Breast (tissue), 4 donors: ENCODE measurements around a stretch of chr1.

- PRO-cap, 3 experiments = no peak in any of the 3 experiments
- RRBS = no CpG with 5 or more reads among the region's 3 CpGs
Observed at GRCh38 chr1:67272584-67272783, 35.2 kb upstream of the IL12RB2 start.

DNA sequence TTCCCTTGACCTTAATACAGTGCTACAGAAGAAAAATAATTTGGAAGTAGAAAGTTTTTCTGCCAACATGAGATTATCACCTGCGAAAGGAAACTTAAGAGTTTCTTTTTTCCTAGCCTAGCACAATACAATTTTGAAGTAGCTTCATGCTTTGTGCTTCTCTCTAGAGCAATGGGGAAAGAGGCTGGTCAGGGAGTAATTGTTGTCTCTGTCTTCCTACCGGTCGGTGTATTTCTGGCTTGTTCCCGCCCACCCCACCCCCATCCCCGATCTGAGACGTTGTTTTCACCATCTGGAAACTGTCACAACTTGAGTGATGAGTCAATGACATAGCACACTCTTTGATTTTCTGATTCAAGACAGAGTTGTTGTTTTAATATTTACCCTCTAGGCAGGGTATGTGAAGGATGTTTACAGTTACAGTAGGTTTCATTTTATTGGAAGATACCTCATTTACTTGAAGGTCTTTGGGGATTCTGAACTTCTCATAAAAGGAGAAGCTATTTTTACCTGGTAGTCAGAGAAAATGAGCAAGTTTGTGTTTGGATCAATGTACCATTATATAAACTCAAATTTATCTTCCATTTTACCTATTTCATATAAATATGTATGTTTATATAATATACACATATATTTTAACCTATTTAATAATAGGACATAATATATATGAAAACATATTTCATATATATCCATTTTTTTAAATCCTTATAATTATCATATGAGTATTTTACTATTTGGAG is 7.1 kb downstream of the IL12RB2 start:
- PRO-cap, 3 experiments = no peak in any of the 3 experiments
- RRBS = no CpG with 5 or more reads among the region's 6 CpGs

- PRO-cap, 3 experiments = peak in 3 of 3 experiments; most common plus-strand start chr1:67431108 (in 1); most common minus-strand start chr1:67431090 (in 3)
- RRBS = no CpG with 5 or more reads among the region's 22 CpGs
Observed at GRCh38 chr1:67430984-67431379, 780 bp upstream of the SERBP1 start.

GRCh38 chr1:67478912-67479520 is 48.8 kb upstream of the SERBP1 start:
- PRO-cap, 3 experiments = no peak in any of the 3 experiments
- RRBS = no CpG with 5 or more reads among the region's 4 CpGs

GRCh38 chr1:67525133-67525345 is 94.8 kb upstream of the SERBP1 start:
- PRO-cap, 3 experiments = no peak in any of the 3 experiments
- RRBS = no CpG with 5 or more reads among the region's 1 CpG

DNA sequence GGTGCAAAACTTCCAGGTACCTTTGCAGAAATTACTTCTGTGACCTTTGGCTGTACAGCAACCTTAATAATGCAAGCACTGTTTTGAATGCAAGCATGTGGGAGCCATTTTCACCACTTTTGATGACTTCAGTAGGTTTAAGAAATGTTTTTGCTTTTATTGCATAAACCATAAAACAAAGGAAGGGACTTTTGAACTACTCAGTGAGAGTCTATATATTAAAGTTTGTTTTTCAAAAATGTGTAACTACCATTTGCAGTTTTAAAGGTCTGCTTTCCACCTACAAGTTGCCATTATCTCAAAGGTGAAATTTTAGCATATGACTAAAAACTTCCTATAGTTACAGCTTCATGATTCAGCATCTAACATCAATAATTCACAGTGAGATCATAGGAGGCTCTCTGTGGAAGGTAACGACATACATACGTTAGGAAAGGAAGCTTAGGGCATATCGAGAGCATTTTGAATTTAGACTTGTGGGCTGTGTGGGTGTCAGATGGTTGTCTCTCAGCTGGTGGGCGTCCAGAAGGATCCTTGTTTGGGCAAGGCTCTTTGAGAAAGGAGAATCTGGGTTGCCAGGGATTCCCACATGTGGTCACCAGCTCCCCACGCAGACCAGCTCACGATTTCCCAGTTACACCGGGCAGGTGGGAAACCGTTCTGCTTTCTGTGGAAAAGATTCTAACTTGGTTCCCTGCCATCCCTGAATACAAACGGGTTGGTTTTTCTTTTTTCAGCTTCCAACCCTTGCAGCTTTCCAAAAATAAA is 963 bp upstream of the GADD45A start:
- PRO-cap, 3 experiments = no peak in any of the 3 experiments
- RRBS = no CpG with 5 or more reads among the region's 9 CpGs

DNA sequence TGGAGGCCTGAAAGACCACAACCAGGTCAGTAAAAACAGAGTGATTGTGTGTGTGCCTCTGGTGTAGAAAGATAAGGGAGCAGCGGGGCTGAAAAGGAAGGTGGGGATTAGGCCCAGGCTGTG is 3.6 kb downstream of the GADD45A start:
- PRO-cap, 3 experiments = no peak in any of the 3 experiments
- RRBS = no CpG with 5 or more reads among the region's 1 CpG

GRCh38 chr1:67688822-67689792 is 4.1 kb downstream of the GADD45A start:
- PRO-cap, 3 experiments = no peak in any of the 3 experiments
- RRBS = no CpG with 5 or more reads among the region's 4 CpGs

DNA sequence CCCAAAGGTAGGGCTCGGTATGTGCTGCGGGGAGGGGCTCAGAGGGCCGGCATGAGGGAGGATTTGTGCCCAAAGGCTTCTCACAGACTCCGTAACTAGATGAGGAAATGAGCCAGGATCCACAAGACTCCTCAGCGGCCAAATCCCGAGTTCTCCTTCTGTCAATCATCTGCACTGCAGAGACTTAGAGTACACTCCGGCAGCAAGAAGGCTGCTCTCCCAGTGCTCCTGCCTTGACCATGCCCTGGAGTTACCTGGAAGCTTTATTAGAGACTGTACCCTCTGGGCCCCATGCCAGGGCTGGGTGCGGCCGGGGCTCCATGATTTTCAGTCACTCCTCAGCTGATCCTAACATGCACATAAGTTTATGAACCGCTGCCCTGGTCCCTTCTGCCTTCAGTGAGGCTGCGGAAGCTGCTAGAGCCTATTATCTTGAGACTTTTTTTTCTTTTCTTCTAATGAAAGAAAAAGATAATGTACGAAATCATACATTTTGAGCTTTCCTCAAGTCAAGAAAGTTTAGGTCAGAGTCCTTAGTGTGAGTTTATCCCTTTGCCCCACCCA is 17.5 kb downstream of the GNG12 start:
- PRO-cap, 3 experiments = peak in 1 of 3 experiments; most common plus-strand start position 98 of the sequence (in 1)
- RRBS = 75% methylated on average over 1 of the region's 12 CpGs

DNA sequence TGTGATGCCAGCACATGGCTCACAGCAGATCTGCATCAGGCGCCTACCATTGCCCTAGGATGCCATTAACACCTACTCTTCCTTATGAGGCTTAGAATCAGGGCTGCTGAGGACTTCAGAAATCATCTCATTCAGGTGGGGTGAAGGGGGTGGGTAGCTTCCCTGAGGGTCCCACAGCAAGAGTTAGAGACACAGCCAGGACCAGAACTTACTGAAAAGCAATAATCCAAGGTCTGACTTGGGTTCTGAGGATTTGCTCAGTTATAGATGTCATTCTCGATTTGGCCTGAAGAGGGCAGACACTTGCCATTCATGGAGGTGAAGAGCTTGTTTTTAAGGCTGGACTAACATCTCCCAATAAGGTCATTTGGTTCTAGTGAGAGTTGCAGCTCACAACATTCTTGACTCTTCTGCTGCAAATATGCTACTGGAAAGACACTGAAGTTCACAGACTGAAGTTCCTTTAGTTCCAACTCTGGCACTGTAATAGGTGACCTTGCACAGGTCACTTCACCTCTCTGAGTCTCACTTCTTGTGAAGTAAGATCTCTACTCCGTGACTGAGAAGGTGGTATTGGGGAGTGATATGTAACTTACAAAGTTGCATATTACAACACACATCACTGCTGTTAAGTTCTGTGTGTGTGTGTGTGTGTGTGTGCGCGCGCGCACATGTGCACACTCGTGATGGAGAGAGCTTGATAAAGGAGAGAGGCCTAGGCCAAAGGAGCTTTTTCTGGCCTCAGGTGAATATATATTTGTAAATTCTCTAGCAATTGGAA is 69.8 kb upstream of the DIRAS3 start:
- PRO-cap, 3 experiments = no peak in any of the 3 experiments
- RRBS = no CpG with 5 or more reads among the region's 8 CpGs

DNA sequence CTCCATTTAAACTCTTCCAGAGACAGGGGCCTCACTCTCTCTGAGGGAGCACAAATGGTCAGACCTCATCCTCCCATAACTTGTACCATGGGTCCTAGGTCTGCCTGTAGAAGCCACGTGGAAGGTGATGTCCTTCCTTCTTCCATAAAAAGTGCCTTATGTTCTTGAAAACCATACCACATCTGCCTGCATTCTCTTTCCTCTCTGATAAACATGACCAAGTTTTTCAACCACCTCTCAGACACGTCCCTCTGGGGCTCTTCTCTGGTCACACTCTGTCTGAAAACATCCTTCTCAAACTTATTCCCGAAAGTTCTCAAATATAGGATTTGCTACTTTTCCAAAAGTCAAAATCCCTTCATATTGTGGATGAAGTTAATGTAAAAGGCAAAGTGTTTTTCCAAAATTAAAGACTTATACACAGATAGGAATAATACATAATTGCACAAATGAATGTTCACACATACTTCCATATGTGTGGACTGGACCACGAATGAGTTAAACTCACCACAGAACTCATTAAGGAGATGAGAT is 72.8 kb downstream of the WLS start:
- PRO-cap, 3 experiments = no peak in any of the 3 experiments
- RRBS = no CpG with 5 or more reads among the region's 4 CpGs

- PRO-cap, 3 experiments = no peak in any of the 3 experiments
- RRBS = no CpG with 5 or more reads among the region's 3 CpGs
Observed at GRCh38 chr1:68191332-68191791, 41.0 kb downstream of the WLS start.

DNA sequence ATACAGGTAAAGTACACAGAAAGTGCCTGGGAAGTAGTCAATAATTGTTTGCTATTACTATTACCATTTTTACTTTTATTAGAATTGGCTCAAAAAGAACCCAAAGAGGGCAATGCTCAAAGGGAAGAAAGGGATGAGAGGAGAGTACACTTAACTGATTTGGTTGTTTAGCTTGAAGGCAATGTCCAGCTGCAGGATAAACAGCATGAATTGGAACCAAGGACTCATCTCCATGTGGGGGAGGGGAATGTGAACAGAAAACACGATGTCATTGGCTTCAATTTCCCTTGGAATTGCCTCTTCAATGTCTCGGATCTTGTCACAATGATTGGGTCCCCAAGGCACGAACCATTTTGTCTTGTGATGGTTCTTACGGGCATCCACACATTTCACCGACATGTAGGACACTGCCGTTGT is 38.5 kb downstream of the WLS start:
- PRO-cap, 3 experiments = no peak in any of the 3 experiments
- RRBS = no CpG with 5 or more reads among the region's 6 CpGs

- PRO-cap, 3 experiments = no peak in any of the 3 experiments
- RRBS = no CpG with 5 or more reads among the region's 12 CpGs
Observed at GRCh38 chr1:70037952-70038557, 167.3 kb downstream of the LRRC40 start.

- PRO-cap, 3 experiments = no peak in any of the 3 experiments
- RRBS = no CpG with 5 or more reads among the region's 6 CpGs
Observed at GRCh38 chr1:70204436-70205120, 801 bp downstream of the LRRC40 start.

GRCh38 chr1:70250281-70251156 is 29.3 kb downstream of the SRSF11 start:
- PRO-cap, 3 experiments = no peak in any of the 3 experiments
- RRBS = no CpG with 5 or more reads among the region's 5 CpGs

DNA sequence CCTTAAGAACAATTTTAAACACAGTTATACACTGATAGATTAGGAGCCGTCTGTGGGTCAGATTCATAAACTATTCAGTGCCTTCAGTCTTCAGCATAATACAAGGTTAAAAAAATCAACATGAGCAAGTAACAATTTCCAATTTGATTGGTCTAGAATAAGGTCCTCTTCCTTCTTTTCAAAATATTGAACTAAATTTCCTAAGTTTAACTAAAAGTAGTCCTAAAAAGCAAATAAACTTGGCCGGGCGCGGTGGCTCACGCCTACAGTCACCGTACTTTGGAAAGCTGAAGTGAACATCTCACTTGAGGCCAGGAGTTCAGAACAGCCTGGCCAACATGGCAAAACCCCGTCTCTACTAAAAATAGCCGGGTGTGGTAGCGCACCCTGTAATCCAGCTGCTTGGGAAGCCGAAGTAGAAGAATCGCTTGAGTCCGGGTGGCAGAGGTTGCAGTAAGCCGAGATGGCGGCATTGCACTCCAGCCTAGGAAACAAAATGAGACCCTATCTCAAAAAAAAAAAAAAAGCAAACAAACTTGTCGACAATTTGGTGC is 15.7 kb downstream of the ANKRD13C start:
- PRO-cap, 3 experiments = no peak in any of the 3 experiments
- RRBS = 98% methylated on average over 2 of the region's 15 CpGs

- PRO-cap, 3 experiments = no peak in any of the 3 experiments
- RRBS = 3% methylated on average over 19 of the region's 81 CpGs
Observed at GRCh38 chr1:75615877-75616922, 5.3 kb upstream of the SLC44A5 start.

- PRO-cap, 3 experiments = no peak in any of the 3 experiments
- RRBS = no CpG with 5 or more reads among the region's 2 CpGs
Observed at GRCh38 chr1:76119230-76119529, 44.6 kb downstream of the ST6GALNAC3 start.

GRCh38 chr1:76153976-76154518 is 79.5 kb downstream of the ST6GALNAC3 start:
- PRO-cap, 3 experiments = no peak in any of the 3 experiments
- RRBS = no CpG with 5 or more reads among the region's 13 CpGs